K562 (cell line): ENCODE measurements around a stretch of chr9.

- RAMPAGE, long total RNA, result no peak
- RRBS, result no CpG with 5 or more reads among the region's 2 CpGs
PRO-cap:
- standard, result no peak
- CoPRO, capped RNA only, 2 experiments, result no peak in any of the 2 experiments
- CoPRO, capped and uncapped RNA, 2 experiments, result peak in 1 of 2 experiments; most common minus-strand start chr9:109016596 (in 1)
- CoPRO, uncapped RNA only, 2 experiments, result peak in 2 of 2 experiments; most common minus-strand start chr9:109016508 (in 1)
CAGE:
- cytosol, long polyA plus RNA, result no peak
- long polyA plus RNA, result no peak
- nucleolus, long total RNA, result no peak
- nucleus, long polyA plus RNA, result no peak
Measured at GRCh38 chr9:109016257-109017103, 3.2 kb upstream of the CTNNAL1 start.

DNA sequence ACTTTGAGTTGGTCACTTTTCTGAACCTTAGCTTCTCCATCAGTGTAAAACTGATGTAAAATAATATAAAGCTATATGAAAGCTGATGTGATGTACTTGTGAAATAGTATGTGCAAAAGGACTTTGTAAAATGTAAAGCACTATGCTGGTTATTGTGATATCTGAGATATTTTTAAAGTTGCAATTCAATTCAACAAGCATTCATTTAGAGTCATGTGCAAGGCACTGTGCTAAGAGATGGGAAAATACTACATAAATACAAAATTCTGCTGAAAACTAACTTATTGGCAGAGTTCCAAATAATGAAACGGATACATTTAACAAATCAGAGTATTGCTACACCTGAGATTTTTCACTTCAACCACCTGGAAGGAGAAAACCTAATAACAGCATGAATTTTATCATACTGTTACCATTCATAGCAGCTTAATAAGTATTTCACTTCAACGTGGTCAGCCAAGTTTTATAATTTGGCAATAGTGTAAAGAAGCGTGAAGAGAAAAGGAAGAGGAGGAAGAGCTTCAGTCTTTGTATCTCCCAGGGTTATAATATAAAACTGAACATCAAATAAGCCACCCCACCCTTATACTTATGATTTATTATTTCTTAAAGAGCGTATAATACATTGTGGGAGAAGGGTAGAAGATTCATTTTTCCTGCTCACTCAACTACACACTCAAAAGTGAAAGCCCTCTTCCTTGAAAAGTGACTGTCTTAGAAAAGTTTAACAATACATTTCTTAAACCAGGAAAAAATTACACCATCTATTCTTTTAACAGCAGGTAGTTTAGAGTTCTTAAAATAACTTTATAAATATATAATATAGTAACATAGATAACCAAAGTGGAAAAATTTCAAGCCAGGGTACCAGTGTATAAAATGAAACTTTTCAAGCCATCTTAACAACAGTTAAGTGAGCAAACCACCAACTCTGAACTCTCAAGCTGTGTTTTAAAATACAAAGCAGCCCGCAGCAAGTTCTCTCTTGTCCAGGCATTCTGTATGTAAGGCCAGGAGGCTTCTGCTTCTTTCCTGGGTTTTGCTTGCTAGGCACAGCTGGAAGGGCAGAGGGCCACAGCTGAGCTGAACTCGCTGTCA, 6.4 kb upstream of the CTNNAL1 start:
- RAMPAGE, long total RNA, result no peak
- RRBS, result no CpG with 5 or more reads among the region's 6 CpGs
PRO-cap:
- standard, result no peak
- CoPRO, capped RNA only, 2 experiments, result no peak in any of the 2 experiments
- CoPRO, capped and uncapped RNA, 2 experiments, result no peak in any of the 2 experiments
- CoPRO, uncapped RNA only, 2 experiments, result no peak in any of the 2 experiments
CAGE:
- cytosol, long polyA plus RNA, result no peak
- long polyA plus RNA, result no peak
- nucleolus, long total RNA, result no peak
- nucleus, long polyA plus RNA, result no peak

- RAMPAGE, long total RNA, result no peak
- RRBS, result no CpG with 5 or more reads among the region's 8 CpGs
PRO-cap:
- standard, result no peak
- CoPRO, capped RNA only, 2 experiments, result no peak in any of the 2 experiments
- CoPRO, capped and uncapped RNA, 2 experiments, result no peak in any of the 2 experiments
- CoPRO, uncapped RNA only, 2 experiments, result peak in 1 of 2 experiments; most common minus-strand start chr9:109060138 (in 1)
CAGE:
- cytosol, long polyA plus RNA, result no peak
- long polyA plus RNA, result no peak
- nucleolus, long total RNA, result no peak
- nucleus, long polyA plus RNA, result no peak
Measured at GRCh38 chr9:109059839-109060703, 46.8 kb upstream of the CTNNAL1 start.

GRCh38 chr9:109094298-109094861, 25.4 kb downstream of the TMEM245 start:
- RAMPAGE, long total RNA, result no peak
- RRBS, result no CpG with 5 or more reads among the region's 6 CpGs
PRO-cap:
- standard, result no peak
- CoPRO, capped RNA only, 2 experiments, result no peak in any of the 2 experiments
- CoPRO, capped and uncapped RNA, 2 experiments, result no peak in any of the 2 experiments
- CoPRO, uncapped RNA only, 2 experiments, result peak in 1 of 2 experiments; most common minus-strand start chr9:109094721 (in 1)
CAGE:
- cytosol, long polyA plus RNA, result no peak
- long polyA plus RNA, result no peak
- nucleolus, long total RNA, result no peak
- nucleus, long polyA plus RNA, result no peak

- RAMPAGE, long total RNA, result no peak
- RRBS, result 7% methylated on average over 74 of the region's 132 CpGs
PRO-cap:
- standard, result no peak
- CoPRO, capped RNA only, 2 experiments, result no peak in any of the 2 experiments
- CoPRO, capped and uncapped RNA, 2 experiments, result no peak in any of the 2 experiments
- CoPRO, uncapped RNA only, 2 experiments, result no peak in any of the 2 experiments
CAGE:
- cytosol, long polyA plus RNA, result no peak
- long polyA plus RNA, result no peak
- nucleolus, long total RNA, result no peak
- nucleus, long polyA plus RNA, result no peak
Measured at GRCh38 chr9:109319882-109320803, 716 bp downstream of the EPB41L4B start.

DNA sequence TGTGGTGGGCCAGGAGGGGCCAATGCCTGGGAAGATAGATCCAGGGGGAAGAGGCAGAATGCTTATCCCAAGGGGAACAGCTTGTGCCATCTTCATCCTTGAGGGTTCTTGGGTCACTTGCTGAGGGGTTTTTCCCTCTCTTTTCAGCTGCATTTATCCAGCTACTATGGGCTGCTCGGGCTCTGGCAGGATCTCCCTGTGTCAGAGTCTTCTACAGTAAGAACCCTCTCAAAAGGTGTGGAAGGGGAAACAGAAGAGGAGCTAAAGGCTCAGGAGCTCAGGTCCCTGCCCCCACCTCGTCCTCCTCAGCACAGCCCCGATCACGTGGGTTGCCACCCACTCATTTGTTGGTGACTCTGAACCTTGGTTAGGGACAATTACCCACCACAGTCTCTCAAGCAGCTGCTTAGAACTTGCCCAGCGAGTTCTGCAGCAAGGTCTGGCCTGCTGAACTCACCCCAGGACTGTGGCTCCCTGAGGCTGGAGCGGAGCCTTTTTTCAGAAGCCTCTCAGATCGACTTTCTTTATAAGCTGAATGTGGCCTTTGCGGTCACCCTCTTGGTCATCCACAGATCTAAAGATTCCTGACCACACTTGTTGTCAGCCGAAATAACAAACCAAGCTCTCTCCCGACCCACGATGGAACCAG, 24.4 kb upstream of the EPB41L4B start:
- RAMPAGE, long total RNA, result no peak
- RRBS, result no CpG with 5 or more reads among the region's 11 CpGs
PRO-cap:
- standard, result no peak
- CoPRO, capped RNA only, 2 experiments, result no peak in any of the 2 experiments
- CoPRO, capped and uncapped RNA, 2 experiments, result no peak in any of the 2 experiments
- CoPRO, uncapped RNA only, 2 experiments, result no peak in any of the 2 experiments
CAGE:
- cytosol, long polyA plus RNA, result no peak
- long polyA plus RNA, result no peak
- nucleolus, long total RNA, result no peak
- nucleus, long polyA plus RNA, result no peak

- RAMPAGE, long total RNA, result no peak
- RRBS, result no CpG with 5 or more reads among the region's 8 CpGs
PRO-cap:
- standard, result no peak
- CoPRO, capped RNA only, 2 experiments, result no peak in any of the 2 experiments
- CoPRO, capped and uncapped RNA, 2 experiments, result no peak in any of the 2 experiments
- CoPRO, uncapped RNA only, 2 experiments, result no peak in any of the 2 experiments
CAGE:
- cytosol, long polyA plus RNA, result no peak
- long polyA plus RNA, result no peak
- nucleolus, long total RNA, result no peak
- nucleus, long polyA plus RNA, result no peak
Measured at GRCh38 chr9:109416991-109417579, 81.0 kb downstream of the PTPN3 start.

DNA sequence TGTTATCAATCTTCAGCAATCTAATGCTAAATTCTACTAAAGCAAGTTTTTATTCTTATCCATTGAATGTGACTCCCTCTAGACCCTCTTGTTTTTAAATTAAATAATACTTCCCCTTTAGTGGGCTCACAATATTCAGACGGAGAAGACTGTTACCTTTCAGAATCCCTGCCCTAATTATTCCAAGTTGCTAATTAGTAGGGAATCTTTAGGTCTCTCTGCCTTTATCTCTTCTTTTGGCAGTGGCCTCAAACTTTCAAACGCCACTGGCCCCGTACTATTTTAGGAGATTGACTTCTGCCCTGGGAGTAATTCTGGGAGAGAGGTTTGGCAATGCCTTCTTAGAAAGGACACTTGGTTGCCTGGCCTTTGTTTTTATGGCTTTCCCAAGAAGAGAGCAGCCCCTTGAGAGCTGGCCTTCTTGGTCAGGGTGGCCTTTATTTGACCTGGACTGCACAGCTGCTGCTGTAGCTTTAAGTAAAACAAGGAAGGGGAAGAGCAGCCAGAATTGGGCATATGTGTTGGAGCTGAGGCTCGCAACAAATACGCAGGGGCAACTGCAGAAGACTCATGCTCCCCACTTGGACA, 60.9 kb downstream of the PTPN3 start:
- RAMPAGE, long total RNA, result no peak
- RRBS, result no CpG with 5 or more reads among the region's 5 CpGs
PRO-cap:
- standard, result no peak
- CoPRO, capped RNA only, 2 experiments, result no peak in any of the 2 experiments
- CoPRO, capped and uncapped RNA, 2 experiments, result no peak in any of the 2 experiments
- CoPRO, uncapped RNA only, 2 experiments, result no peak in any of the 2 experiments
CAGE:
- cytosol, long polyA plus RNA, result no peak
- long polyA plus RNA, result no peak
- nucleolus, long total RNA, result no peak
- nucleus, long polyA plus RNA, result no peak

- RAMPAGE, long total RNA, result no peak
- RRBS, result no CpG with 5 or more reads among the region's 3 CpGs
PRO-cap:
- standard, result no peak
- CoPRO, capped RNA only, 2 experiments, result no peak in any of the 2 experiments
- CoPRO, capped and uncapped RNA, 2 experiments, result no peak in any of the 2 experiments
- CoPRO, uncapped RNA only, 2 experiments, result no peak in any of the 2 experiments
CAGE:
- cytosol, long polyA plus RNA, result no peak
- long polyA plus RNA, result no peak
- nucleolus, long total RNA, result no peak
- nucleus, long polyA plus RNA, result no peak
Measured at GRCh38 chr9:109488749-109489271, 9.3 kb downstream of the PTPN3 start.

DNA sequence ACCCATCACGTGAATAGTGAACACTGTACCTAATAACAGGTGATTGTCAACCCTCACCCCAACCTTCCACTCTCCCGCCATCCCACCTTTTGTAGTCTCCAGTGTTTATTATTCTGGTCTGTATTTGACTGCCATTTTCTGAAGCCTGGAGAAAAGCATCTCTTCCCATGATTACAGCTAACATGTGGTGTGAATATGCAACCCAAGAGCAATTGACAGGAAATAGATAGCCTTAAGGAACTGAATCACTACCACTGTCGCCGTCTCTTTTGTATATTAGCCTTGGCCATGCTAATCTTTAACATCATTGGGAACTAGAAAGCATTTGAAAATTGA, 43.3 kb upstream of the PALM2AKAP2 start:
- RAMPAGE, long total RNA, result no peak
- RRBS, result no CpG with 5 or more reads among the region's 4 CpGs
PRO-cap:
- standard, result no peak
- CoPRO, capped RNA only, 2 experiments, result no peak in any of the 2 experiments
- CoPRO, capped and uncapped RNA, 2 experiments, result no peak in any of the 2 experiments
- CoPRO, uncapped RNA only, 2 experiments, result no peak in any of the 2 experiments
CAGE:
- cytosol, long polyA plus RNA, result no peak
- long polyA plus RNA, result no peak
- nucleolus, long total RNA, result no peak
- nucleus, long polyA plus RNA, result no peak

DNA sequence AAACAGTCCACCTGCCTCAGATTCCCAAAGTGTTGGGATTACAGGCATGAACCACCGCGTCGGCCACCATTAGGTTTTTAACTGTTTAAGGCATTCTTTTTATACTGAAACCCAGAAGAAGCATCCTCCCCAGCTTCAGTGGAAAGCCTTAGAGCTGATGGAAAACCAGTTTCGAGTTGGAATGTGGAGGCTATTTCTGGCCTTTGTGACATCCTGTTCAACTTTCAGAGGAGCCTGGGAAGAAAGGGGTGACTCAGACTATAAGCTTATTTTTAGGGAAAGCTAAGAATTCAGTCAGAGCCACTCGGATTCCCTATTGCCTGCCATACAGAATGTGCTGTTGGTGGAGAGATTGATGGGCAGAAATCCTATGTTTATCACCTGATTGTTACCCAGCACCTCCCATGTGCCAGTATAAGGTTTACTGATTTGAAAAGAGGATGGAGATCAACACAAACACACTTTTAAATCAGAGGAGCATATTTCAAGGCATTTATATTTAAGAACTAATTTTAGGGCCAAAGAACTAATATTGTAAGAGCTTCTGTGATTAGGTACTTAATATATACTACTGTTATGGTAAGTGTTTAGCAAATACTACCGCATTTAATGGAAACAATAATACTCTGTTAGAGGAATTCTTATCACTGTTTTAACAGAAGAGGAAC, 19.9 kb downstream of the PALM2AKAP2 start:
- RAMPAGE, long total RNA, result no peak
- RRBS, result no CpG with 5 or more reads among the region's 6 CpGs
PRO-cap:
- standard, result no peak
- CoPRO, capped RNA only, 2 experiments, result no peak in any of the 2 experiments
- CoPRO, capped and uncapped RNA, 2 experiments, result no peak in any of the 2 experiments
- CoPRO, uncapped RNA only, 2 experiments, result no peak in any of the 2 experiments
CAGE:
- cytosol, long polyA plus RNA, result no peak
- long polyA plus RNA, result no peak
- nucleolus, long total RNA, result no peak
- nucleus, long polyA plus RNA, result no peak

DNA sequence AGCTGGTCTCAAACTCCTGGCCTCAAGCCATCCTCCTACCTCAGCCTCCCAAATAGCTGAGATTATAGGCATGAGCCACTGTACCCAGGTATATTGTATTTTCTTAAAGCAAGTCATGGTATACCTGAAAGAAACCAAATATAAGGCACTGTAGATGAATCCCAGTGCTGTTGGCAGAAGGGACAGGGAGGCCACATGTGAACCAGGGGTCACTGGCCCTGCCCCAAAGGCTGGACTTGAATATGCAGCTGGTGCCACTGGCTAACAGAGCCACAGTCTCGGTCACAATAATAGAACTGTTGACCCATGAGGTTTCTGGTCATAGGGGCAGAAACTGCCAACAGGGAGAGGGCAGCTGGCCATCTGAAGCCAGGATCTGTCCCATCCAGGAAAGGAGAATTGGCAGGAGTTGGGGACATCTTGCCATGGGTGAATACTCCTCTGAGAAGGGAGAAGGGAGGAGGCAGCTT, 31.8 kb downstream of the PALM2AKAP2 start:
- RAMPAGE, long total RNA, result no peak
- RRBS, result no CpG with 5 or more reads among the region's 1 CpG
PRO-cap:
- standard, result no peak
- CoPRO, capped RNA only, 2 experiments, result no peak in any of the 2 experiments
- CoPRO, capped and uncapped RNA, 2 experiments, result no peak in any of the 2 experiments
- CoPRO, uncapped RNA only, 2 experiments, result no peak in any of the 2 experiments
CAGE:
- cytosol, long polyA plus RNA, result no peak
- long polyA plus RNA, result no peak
- nucleolus, long total RNA, result no peak
- nucleus, long polyA plus RNA, result no peak

GRCh38 chr9:109868070-109868634, 88.2 kb downstream of the PALM2AKAP2 start:
- RAMPAGE, long total RNA, result no peak
- RRBS, result no CpG with 5 or more reads among the region's 5 CpGs
PRO-cap:
- standard, result no peak
- CoPRO, capped RNA only, 2 experiments, result no peak in any of the 2 experiments
- CoPRO, capped and uncapped RNA, 2 experiments, result no peak in any of the 2 experiments
- CoPRO, uncapped RNA only, 2 experiments, result no peak in any of the 2 experiments
CAGE:
- cytosol, long polyA plus RNA, result no peak
- long polyA plus RNA, result no peak
- nucleolus, long total RNA, result no peak
- nucleus, long polyA plus RNA, result no peak

- RAMPAGE, long total RNA, result no peak
- RRBS, result no CpG with 5 or more reads among the region's 3 CpGs
PRO-cap:
- standard, result no peak
- CoPRO, capped RNA only, 2 experiments, result no peak in any of the 2 experiments
- CoPRO, capped and uncapped RNA, 2 experiments, result no peak in any of the 2 experiments
- CoPRO, uncapped RNA only, 2 experiments, result no peak in any of the 2 experiments
CAGE:
- cytosol, long polyA plus RNA, result no peak
- long polyA plus RNA, result no peak
- nucleolus, long total RNA, result no peak
- nucleus, long polyA plus RNA, result no peak
Measured at GRCh38 chr9:110047598-110047815, 160.5 kb downstream of the C9orf152 start.

DNA sequence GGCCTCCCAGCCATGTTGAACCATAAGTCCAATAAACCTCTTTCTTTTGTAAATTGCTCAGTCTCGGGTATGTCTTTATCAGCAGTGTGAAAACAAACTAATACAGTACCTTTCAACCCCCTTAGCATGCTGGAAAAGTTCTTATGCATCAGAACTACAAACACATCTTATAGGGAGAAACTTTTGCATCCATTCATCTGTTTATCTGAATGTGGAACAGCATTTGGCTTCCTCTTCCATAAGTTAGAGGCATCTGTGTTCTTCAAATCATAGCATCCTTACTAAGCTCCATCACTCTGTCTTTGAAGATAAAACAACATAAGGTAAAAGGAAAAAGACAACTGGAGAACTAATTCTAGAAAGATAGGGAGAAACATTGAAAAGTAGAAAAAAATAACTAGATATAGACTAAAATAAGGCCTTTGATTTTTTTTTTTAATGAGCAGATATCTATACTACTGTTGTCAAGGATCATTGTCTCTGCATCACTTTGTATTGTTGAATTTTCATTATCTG, 140.8 kb downstream of the LPAR1 start:
- RAMPAGE, long total RNA, result no peak
- RRBS, result no CpG with 5 or more reads among the region's 1 CpG
PRO-cap:
- standard, result no peak
- CoPRO, capped RNA only, 2 experiments, result no peak in any of the 2 experiments
- CoPRO, capped and uncapped RNA, 2 experiments, result no peak in any of the 2 experiments
- CoPRO, uncapped RNA only, 2 experiments, result no peak in any of the 2 experiments
CAGE:
- cytosol, long polyA plus RNA, result no peak
- long polyA plus RNA, result no peak
- nucleolus, long total RNA, result no peak
- nucleus, long polyA plus RNA, result no peak

GRCh38 chr9:110941296-110941747, 96.9 kb downstream of the LPAR1 start:
- RAMPAGE, long total RNA, result no peak
- RRBS, result no CpG with 5 or more reads among the region's 9 CpGs
PRO-cap:
- standard, result no peak
- CoPRO, capped RNA only, 2 experiments, result no peak in any of the 2 experiments
- CoPRO, capped and uncapped RNA, 2 experiments, result no peak in any of the 2 experiments
- CoPRO, uncapped RNA only, 2 experiments, result no peak in any of the 2 experiments
CAGE:
- cytosol, long polyA plus RNA, result no peak
- long polyA plus RNA, result no peak
- nucleolus, long total RNA, result no peak
- nucleus, long polyA plus RNA, result no peak

- RAMPAGE, long total RNA, result no peak
- RRBS, result no CpG with 5 or more reads among the region's 5 CpGs
PRO-cap:
- standard, result no peak
- CoPRO, capped RNA only, 2 experiments, result no peak in any of the 2 experiments
- CoPRO, capped and uncapped RNA, 2 experiments, result no peak in any of the 2 experiments
- CoPRO, uncapped RNA only, 2 experiments, result no peak in any of the 2 experiments
CAGE:
- cytosol, long polyA plus RNA, result no peak
- long polyA plus RNA, result no peak
- nucleolus, long total RNA, result no peak
- nucleus, long polyA plus RNA, result no peak
Measured at GRCh38 chr9:111023098-111023686, 15.1 kb downstream of the LPAR1 start.

GRCh38 chr9:111028993-111029816, 9.1 kb downstream of the LPAR1 start:
- RAMPAGE, long total RNA, result no peak
- RRBS, result no CpG with 5 or more reads among the region's 10 CpGs
PRO-cap:
- standard, result no peak
- CoPRO, capped RNA only, 2 experiments, result no peak in any of the 2 experiments
- CoPRO, capped and uncapped RNA, 2 experiments, result no peak in any of the 2 experiments
- CoPRO, uncapped RNA only, 2 experiments, result no peak in any of the 2 experiments
CAGE:
- cytosol, long polyA plus RNA, result no peak
- long polyA plus RNA, result no peak
- nucleolus, long total RNA, result no peak
- nucleus, long polyA plus RNA, result no peak